OCI-LY7 (cell line): ENCODE measurements around the genes RHBDD3 and ASCC2.

- PRO-cap = no peak
- RAMPAGE, long total RNA = no peak
Observed at GRCh38 chr22:28429090-28429879, 250.4 kb downstream of the TTC28 start.

DNA sequence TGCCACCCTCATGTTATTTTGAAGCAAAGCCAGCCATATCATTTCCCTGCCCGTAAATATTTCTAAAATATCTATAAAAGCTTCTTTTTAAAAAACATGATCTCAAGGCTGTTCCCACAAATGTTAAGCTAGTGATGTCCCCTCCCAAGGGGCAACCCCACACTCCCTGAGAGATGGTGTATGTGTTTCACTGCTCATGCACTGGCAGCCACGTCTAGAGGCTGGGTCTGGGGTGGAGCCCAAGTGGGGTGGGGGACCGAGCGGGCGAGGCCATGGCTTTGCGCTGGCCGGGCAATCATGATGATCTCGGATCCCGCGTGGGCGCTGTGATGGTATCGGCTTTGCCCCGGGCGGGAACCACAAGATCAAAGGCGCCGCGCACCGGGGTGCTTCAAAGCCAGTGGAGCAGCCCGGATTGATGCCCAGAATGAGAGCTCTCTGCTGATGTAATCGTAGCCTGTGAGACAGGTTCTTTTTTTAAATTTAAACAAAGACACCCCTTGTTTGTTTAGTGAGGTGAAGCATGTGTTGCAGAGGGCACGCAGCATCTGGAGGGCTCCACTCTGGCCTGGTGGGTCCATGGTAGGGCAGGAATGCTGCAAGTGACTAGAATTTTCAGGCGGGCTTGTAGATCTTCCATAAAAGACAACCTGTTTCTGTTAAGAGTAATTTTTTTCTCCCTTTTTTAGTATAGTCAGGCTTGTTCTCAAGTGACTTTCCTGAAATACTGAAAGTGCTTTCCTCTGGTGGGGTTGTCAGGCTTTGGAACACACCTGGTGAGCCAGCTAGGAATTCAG is 40.5 kb downstream of the ZNRF3 start:
- PRO-cap = no peak
- RAMPAGE, long total RNA = no peak

DNA sequence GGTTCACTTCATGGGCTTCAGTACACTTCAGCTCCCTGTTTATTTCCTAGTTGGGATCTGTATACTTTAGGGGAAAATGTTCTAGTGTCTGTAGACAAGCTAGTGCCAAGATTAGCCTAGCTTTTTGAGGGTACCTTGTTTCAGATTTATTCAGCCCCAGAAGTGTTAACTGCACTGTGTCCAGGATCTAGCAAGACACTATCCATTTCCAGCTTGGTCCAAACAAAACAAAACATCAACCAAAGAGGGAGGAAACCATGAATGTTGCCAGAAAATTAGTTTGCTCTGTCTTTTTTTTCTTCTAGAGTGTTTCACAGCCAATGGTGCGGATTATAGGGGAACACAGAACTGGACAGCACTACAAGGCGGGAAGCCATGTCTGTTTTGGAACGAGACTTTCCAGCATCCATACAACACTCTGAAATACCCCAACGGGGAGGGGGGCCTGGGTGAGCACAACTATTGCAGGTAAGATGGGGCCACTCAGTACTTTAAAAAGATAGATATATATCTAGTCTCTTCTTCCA is 21.2 kb downstream of the KREMEN1 start:
- PRO-cap = no peak
- RAMPAGE, long total RNA = no peak

DNA sequence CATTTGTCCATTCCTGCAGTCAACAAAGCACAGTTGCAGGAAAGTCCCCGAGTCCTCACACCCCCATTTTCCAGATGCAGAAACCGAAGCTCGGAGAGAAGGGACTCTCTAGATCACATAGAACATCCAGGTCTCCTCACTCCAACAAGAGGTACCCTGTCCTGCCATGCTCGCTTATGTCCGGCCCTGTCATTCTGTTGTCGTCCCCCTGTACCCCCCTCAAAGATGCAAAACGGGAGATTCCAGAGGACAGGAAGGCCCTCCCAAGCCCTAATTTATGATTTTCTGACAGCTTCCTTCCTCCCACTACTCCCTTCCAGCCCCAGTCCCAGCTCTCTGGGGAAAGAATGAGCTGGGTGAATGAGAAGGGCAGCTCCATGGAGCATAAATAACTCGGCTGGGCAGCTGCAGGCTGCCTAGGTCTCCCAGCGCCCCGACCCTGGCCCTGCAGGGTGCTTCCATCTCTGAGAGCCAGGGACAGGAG is 4.0 kb upstream of the EMID1 start:
- PRO-cap = no peak
- RAMPAGE, long total RNA = no peak

- PRO-cap = no peak
- RAMPAGE, long total RNA = no peak
Observed at GRCh38 chr22:29208675-29209482, 3.2 kb downstream of the EMID1 start.

DNA sequence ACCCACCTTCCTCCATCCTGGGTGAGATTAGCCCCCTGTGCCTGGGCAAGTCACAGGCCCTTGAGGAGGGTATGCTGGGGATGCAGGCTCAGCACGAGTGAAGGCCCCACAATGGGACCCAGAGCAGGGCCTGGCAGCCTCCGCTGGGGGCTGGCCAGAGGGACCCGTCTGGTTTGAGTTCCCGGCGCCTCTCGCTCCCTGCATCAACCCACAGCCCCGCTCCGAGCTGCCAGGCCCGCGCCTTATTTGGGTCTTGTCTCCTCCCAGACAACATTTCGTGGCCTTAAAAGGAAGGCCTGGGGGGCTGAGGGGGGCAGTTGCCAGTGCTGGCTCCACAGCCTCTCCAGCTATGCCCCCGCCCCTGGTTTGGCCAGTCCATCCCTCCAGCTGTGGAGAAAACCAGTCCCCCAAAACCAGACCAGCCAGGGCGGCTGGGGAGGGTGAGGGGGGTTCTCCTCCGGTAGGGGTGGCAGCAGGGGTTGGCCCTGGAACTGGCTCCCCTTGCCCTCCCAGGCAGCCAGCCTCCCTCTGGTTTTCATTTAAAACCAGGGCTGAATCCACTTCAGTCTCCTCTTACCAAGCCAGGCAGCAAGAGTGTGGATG is 18.4 kb downstream of the EMID1 start:
- PRO-cap = no peak
- RAMPAGE, long total RNA = no peak

DNA sequence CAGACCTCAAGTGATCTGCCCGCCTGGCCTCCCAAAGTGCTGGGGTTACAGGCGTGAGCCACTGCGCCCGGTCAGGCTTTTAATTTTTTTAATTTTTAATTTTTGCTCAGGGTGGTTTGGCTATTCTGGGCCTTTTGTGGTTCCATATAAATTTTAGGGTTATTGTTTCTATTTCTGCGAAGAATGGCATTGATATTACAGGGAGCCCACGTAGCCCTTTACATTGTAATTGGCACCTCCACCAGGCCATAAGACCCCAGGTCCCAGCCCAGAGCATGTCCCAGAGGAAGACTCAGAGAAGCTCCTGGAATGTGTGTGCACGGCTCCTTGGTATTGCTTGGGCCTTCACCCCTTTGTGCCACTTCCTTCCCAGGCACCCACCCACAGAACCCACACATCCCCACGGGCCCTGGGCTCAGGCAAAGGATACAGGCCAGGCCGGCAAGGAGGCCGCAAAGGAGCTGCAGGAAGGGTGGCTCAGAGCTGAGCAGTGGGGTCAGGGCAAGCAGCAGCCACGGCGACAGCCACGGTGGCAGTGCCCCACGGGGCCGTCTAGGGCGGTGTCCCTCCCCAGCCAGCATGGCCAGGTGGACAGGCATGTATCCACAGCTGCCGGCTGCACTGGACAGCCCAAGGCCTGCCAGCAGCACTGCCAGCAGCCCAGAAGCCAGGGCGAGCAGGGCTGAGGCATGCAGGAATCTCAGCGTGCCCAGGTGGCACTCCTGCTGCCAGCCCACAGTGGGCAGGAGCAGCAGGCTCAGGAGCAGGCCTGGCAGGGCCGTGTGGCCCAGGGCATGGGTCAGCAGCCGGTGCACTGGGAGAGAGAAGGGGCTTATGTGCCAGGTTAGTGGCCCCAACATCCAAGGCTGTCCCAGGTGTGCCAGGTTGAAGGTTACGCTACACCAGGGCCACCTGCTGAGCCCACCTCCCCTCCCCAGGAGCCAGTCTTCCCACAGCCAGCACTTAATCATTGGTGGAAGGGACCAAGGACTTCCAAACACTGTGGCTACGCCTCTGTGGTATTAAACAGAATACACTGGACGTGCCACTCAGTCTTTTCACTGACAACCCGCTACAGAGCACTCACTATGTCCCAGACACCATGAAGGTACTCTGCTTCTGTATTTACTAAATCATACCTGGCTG is 4.0 kb downstream of the RHBDD3 start:
- PRO-cap = no peak
- RAMPAGE, long total RNA = no peak

DNA sequence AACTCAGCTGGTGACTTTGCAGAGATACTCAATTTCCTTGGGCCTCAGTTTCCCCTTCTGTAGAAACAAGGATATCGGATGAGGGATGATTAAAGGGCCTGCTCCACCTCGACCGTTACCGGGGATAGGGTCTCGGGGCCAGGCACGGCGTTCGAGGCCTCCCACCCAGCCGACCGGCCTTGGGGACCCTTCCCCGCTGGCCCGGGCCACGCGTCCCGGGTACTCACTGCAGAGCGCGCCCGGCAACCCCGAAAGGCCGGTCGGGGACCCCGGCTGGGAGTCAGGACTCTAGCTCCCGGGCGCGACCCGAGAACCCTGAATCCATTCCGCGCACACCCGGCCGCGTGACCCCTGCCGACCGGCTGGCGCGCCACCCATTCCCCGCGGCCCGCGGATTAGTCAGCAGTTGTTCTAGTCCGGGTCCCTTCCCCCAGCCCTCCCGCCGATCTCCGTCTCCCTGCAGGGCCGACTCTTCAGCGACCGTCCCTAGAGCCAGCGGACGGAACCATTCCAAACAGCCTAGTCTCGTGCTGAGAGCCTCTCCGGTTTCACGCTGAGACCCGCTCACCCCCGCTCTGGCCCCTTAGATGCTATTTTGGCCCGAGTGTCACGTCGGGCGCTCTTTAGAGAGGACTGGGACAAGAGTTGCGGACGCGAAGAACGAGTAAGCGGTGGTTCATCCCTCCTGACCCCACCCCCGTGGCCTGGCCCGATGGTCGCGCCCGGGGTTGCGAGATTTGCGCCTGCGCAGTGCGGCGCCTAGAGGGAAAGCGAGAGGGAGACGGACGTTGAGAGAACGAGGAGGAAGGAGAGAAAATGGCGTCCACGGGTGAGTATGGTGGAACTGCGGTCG is at the start of gene RHBDD3:
TSS of gene RHBDD3 (minus strand) at position 461 of the 853 bp plus-strand sequence.
- PRO-cap = bidirectional peak, plus-strand start at position 231 of the sequence, minus-strand start at position 228 of the sequence; bidirectional peak, plus-strand start at position 762 of the sequence, minus-strand start at position 451 of the sequence
- RAMPAGE, long total RNA = start-site peak on the plus strand centred at position 775 of the sequence, 67 bp wide, 3,811 and 2,935 reads in 2 replicates

GRCh38 chr22:29268374-29269073 is 456 bp downstream of the EWSR1 start:
- PRO-cap = bidirectional peak, plus-strand start at chr22:29268722, minus-strand start at chr22:29268666; bidirectional peak, plus-strand start at chr22:29268886, minus-strand start at chr22:29268782
- RAMPAGE, long total RNA = no peak

DNA sequence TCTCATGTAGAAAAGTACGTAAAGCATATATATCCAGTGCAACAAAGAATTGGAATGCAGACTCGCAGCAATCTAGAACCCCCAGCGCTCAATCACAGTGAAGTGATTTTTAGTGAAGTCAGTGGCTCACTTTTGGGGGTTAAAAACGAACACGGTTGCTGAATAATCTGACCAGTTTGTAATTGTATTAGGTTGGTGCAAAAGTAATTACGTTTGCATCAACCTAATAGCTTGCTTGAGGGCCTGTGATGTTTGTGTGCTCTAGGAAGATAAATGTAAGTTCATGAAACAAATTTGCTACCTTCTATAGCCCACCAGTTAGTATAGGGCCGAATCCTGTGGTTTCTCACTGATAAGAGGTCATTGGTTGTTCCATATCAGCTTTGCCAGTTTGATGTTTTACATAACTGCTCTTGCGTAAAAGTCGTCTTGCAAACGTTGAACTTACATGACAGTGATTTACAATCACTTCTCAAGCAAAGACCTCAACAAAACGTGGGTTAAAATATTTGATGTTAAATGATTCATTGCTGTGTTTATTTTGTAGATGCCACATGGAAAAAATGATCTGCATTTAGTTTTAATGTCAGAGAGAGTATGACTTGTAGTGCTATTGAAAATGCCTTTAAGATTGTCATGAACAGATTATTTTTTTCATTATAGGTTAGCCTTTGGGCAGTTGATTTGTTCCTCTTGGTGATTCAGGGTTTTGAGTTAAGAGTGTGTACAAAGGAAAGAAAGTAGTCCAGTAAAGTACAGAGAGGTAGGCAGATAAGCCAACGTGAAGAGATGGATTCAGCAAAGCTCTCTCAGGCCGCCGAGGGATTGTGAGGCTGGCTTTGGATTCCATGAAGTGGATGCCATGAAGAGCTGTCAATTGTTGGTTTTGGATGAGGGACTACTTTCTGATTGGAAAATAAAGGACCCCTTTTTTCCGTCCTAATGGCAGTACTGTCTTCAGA is 2.5 kb downstream of the EWSR1 start:
- PRO-cap = no peak
- RAMPAGE, long total RNA = no peak

- PRO-cap = no peak
- RAMPAGE, long total RNA = no peak
Observed at GRCh38 chr22:29309167-29309774, 2.8 kb downstream of the GAS2L1 start.

DNA sequence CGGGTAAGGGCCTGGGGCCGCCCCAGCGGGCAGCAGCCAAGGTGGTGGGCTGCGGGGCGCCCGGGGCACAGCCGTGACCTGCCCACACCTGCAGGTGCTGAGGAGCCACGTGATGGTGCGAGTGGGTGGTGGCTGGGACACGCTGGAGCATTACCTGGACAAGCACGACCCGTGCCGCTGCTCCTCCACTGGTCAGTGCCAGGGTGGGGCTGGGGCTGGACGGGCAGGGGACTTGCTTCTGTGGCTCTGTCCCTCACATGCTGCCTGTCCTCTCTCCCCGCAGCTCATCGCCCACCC is 4.0 kb downstream of the GAS2L1 start:
- PRO-cap = no peak
- RAMPAGE, long total RNA = no peak

DNA sequence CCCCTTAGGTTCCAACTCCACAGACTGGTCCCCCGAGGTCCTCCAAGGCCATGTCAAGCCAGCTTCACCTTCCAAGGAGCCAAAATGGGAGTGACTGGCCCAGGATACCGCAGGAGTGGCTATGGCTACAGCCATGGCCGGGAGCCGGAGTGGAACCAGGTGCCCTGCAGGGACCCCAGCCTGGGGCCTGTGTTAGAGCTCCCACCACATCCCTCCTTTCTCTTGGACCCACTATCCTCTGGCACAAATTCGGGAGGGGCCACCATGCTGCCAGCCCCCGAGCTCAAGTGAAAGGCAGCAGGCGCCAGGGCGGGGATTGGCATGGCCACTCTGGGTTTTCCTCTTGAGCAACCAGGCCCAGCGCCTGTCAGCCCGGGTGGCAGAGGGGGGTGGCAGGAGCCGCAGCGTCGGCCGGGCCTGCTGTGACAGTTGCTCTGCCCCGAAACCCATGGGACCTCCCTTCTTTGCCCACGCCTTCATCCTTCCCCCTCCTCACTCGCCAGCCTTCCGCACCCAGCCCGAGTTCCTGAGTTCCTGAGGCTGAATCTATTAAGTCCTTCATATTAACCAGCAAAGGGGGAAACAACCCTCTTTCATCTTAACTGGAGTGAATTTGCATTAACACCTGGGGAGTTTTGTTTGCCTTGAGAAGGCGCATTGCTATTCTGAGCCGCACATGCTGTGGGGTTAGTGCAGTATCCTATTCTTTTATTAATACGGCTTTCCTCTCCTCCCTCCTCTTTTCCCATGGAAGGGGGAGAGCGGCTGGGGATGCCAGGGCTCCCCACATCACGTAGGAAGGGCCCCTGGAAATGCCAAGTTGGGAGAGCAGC is 16.8 kb upstream of the CABP7 start:
- PRO-cap = no peak
- RAMPAGE, long total RNA = no peak

DNA sequence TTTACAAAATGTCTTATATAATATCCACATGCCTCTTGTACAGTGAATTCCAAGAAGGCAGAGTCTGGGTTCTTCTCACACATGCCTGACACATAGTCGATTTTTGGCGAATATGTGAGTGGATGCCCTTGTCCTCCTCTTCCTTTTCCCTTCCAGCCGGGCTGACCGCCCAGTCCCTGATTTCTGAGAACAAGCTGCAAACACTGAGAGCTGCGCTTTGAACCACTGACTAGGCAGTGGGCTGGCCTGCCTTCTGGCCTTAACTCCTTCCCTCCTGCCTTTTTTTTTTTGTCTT is 17.8 kb downstream of the UQCR10 start:
- PRO-cap = no peak
- RAMPAGE, long total RNA = no peak

- PRO-cap = bidirectional peak, plus-strand start at chr22:29838453, minus-strand start at chr22:29838269
- RAMPAGE, long total RNA = start-site peak on the minus strand at chr22:29838246-29838276, 117 and 111 reads in 2 replicates
Observed at GRCh38 chr22:29837930-29838740, at the start of gene ASCC2. ASCC2 (minus strand) TSS chr22:29838274.

DNA sequence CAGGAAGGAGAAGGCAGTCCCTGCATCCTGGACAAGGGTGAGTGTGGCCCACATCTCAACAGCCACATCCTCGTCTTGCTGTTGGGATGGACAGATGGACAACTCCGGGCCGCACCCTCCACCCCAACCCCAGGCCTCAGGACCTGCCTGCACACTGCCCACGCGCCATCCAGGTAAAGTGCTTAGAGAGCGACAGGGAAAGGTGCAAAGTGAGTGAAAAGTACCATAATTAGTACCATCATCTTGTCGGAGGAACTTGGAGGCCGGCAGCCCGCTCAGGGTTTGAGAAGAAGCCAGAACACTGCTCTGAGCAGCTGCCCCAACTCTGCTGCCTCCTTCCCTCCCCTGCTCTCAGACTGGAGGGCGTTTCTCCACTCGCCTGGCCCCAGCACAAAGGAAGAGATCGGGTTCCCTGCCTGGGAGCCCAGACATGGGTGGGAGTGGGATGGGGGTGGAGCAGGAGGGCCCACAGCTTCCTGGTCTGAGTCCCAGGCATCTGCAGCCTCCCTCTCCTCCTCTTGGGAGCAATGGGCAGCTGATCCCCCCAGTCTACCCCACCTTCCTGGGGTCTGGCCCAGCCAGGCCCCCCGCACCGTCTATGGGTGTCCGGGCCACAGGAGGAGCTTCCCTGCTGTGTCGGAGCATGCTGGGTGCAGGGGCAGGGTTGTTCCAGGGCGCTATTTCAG is 5.0 kb downstream of the LIF start:
- PRO-cap = no peak
- RAMPAGE, long total RNA = no peak

DNA sequence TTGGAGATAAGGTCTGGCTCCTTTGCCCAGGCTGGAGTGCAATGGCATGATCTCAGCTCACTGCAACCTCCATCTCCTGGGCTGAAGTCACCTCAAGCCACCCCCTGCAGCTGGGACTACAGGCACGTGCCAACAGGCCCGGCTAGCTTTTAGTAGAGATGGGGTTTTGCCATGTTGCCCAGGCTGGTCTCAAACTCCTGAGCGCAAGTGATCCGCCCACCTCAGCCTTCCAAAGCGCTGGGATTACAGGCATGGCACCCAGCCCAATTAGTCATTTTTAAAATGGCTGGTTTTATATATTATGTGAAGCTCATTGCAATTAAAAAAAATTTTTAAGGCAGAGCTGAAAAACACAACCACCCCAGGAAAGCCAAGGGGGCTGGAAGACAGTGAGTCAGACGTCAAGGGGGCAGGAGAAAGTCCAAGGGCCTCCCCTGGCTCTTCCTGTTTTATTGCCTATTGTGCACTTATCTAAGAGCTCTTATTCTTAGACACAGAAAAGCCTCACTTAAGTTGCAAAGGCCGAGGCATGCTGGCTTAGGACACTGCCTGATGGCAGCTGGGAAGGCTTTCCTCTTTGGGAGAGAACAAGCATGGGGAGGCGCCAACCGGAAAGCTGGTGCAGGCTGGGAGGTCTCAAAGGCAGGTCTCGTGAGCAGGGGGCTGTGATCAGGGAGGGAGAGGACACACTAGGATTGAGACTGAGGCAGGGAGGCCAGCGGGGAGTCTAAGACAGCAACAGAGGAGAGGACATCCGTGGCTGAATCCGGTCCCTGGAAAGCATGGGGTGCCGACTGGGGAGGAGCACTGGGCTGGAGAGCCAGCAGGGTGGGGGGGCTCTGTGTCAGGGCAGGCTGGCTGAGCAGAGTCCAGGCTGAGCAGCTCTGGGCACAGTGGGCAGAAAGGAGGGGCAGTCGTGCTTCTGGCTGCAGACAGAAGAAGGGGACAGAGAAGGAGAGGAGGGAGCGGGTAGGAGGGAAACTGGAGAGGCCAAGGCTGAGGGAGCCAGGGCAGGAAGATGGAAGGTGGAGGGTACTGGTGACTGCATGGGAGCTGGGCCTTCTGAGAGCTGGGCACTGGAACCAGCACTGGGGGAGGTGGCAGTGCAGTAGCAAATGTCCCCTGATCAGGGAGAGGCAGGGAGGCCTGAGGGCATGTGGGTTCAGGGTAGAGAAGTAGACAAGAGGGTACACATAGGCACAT is 11.2 kb upstream of the OSM start:
- PRO-cap = no peak
- RAMPAGE, long total RNA = no peak

DNA sequence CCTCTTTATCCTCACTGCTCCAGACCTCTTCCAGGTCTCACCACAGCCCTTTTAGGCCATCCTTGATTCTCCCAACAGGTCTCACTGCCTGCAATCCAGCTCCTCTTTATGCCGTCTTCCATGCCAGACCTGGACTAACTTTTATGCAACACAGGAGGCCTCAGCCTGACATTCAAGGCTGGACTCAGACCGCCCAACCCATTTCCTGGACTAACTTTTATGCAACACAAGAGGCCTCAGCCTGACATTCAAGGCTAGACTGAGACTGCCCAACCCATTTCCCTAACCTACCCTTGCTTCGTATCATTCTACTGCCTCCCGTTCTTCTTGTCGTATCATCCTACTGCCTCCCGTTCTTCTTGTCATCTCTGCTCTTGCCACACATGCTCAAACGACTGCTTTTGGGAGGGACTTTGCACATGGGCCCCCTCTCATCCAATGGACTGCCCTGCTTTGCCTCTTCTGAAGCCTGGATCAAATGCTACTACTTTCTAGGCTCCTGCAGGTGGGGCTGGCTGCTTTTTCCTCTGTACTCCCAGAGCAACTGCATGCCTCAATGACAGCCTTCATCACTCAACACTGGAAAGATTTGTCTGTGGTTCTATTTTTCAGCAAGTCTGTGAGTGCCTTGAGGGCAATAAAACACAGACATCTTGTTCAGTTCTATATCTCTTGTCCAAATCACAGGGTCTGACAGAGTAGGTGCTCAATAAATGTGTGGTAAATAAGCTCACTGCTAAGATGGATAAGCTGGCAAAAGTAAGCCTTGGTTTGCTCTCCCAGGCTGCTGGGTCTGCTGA is 7.8 kb downstream of the TBC1D10A start:
- PRO-cap = no peak
- RAMPAGE, long total RNA = no peak

GRCh38 chr22:30325643-30326115 is 1.1 kb downstream of the TBC1D10A start:
- PRO-cap = no peak
- RAMPAGE, long total RNA = no peak

- PRO-cap = bidirectional peak, plus-strand start at chr22:30424167, minus-strand start at chr22:30423942
- RAMPAGE, long total RNA = no peak
Observed at GRCh38 chr22:30424001-30424571, 1.5 kb upstream of the MTFP1 start.